Measurements from ENCODE around the genes ZNF821, PMFBP1 and PSMD7.

DNA sequence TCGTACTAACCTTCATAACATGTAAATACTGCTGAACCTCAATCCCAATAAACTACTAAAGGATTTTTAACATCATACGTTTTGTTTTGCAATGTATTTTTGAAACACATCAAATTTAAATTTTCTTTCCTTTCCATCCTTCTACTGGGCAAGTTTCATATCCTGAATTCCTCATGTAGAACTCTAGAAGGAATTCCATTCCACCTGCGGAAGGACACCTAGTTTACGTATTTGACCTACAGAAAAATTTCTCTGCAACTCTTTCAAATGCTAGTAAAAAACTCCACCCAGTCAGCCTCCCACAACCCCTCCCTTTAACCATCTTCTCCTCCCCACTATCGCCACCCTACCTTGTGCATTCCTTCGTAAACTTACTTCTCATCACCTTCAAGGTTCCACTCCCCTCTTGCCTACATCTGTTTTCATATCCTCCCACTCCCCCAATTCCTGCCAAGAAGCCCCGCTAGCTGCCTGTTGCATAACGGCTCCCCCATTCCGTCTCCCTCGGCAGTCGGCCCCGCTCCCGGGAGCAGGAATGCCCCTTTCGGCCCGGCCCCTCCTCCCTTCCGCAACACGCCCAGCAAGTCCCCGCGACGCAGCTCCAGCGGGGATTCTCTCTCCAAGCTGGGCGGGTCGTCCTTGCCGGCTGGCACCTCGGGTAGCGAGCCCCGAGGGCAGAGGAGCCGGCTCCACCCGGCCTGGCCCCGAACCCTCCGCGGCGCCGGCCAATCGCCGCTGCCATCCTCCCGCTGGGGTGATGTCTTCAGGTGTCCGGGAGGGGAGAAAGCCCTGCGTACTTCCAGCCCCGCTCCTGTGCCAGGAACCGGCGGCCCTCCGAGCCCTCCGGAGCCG lies 1.7 kb downstream of the PHLPP2 start:
- RRBS: 3% methylated on average over 15 of the region's 45 CpGs

DNA sequence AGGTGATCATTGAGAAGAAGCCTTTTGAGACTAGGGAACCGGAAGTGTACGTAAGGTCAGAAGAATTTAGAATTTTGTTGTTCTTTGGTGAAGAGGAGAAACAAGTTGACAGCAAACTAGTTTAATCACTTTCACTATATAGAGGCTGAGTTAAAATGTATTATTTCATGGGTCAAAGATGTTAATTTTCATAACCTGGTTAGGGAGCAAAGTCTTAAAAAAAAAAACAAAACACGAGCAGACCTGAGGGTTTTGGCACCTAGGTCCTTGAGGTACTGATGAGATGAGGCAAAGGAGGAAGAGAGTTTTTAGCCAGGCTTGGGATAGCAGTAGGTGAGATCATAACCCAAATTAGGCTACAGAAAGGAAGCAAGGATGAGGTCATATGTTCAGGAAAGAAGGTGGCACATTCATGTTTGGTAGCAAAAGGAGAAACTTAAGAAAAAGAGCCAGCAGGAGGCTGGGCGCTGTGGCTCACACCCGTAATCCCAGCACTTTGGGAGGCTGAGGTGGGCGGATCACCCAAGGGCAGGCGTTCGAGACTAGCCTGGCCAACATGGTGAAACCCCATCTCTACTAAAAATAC lies 2.8 kb downstream of the ATXN1L start:
- RRBS: no CpG with 5 or more reads among the region's 8 CpGs

- RRBS: no CpG with 5 or more reads among the region's 3 CpGs
Measured at GRCh38 chr16:71873289-71873492, 10.8 kb downstream of the ZNF821 start.

DNA sequence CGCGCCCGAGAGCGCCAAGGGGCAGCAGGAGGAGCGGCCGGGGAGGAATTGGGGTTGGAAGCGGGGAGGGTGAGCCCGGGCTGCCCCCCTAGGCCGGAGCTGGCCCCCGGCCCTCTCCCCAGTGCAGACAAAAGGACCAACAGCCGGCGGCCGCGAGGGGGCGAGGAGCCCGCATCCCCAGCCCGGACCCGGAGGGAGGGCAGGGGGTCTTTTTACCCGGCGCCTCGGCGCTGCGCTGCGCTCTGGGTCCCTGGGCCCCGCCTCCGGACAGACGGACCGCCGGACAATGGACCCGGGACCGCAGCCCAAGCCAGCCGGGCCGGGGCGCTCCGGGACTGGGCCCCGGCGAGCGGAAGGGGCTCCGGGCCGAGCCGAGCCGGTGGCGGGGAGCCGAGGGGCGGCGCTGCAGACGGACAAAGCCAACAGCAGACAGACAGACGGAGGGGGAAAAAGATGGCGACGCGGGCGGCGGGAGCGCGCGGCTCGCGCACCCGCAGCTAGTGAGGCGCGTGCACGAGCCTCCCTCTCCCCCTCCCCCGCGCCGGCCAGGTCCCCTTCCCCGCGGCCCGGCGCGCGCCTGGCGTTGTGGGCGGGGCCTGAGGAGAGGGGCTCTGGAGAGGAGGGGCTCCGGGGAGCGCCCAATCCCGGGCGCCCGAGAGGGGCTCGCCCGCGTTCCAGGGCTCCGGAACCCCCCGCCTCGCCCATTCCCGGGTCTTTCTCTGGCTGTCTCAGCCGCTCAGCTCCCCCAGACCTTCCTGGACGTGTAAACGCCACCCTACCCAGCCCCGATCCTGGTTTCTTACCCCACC lies at the start of gene ZNF821:
Gene ZNF821, minus strand, starts transcription at position 491 of the 809 bp plus-strand sequence.
- RRBS: 3% methylated on average over 36 of the region's 89 CpGs

- RRBS: no CpG with 5 or more reads among the region's 7 CpGs
Measured at GRCh38 chr16:72172081-72172828, at the start of gene PMFBP1. TSS of gene PMFBP1 (minus strand) at chr16:72172155.

DNA sequence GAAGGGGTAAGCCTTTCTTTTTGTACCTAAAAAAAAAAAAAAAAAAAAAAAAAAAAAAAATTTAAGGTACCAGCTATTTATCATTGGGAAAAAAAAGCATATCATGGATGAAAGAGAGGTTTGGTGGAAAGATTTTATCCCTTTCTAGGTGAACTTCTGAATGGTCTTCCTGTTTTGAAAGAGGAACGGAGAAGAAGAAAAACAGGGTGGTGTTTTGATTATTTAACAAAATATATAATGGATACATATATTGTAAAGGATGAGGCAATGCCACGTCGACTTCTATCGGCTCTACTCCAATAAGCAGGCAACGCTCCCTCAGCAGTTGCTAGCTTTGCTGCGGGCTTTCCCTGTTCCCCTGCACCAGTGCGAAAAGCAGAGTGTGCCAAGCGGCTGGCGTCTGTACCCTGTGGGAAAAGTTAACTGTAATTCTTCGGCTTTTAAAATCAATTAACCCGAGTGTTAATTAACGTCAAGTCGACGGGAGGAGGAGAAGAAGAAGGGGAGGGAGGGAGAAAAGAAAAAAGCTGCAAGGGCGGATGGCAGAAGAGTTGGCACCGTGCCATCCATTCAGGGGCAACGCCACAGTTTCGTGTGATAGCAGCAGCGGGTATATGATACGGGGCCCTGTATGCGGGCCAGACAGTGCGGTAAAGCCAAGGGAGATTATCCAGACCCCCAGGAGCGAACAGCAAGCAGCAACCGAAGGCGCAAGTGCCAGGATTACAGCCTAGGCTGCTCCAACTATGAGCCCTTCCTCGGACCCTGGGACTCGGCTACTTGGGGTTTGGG lies 253.5 kb upstream of the PMFBP1 start:
- RRBS: no CpG with 5 or more reads among the region's 27 CpGs

GRCh38 chr16:72427163-72428153 lies 255.5 kb upstream of the PMFBP1 start:
- RRBS: no CpG with 5 or more reads among the region's 23 CpGs

DNA sequence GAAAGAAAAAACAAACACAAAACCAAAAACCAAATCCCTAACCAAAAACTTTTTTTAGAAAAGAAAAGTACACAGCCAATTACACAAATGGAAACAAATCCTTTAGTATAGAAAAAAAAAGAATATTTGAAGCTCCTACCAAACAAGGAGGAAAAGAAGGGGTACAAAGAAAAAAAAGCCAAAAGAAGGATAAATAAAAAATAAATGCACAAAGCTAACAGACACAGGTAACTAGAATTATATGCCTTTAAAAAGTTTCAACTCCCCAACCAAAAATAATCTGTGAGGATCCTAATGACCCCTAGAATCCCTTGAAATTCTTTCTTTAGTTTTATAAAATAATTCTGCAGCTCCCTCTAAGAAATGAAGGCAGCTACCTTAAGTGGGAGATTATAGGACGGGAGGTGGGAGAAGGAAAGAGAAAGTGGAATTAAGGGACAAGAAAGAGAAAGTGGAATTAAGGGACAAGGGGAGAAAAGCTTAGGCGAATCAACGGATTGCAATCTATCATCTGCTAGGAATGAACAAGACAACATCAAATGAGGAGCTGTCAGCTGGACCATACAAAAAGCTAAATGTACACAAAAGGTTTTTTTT lies 262.2 kb downstream of the ZFHX3 start:
- RRBS: no CpG with 5 or more reads among the region's 3 CpGs

DNA sequence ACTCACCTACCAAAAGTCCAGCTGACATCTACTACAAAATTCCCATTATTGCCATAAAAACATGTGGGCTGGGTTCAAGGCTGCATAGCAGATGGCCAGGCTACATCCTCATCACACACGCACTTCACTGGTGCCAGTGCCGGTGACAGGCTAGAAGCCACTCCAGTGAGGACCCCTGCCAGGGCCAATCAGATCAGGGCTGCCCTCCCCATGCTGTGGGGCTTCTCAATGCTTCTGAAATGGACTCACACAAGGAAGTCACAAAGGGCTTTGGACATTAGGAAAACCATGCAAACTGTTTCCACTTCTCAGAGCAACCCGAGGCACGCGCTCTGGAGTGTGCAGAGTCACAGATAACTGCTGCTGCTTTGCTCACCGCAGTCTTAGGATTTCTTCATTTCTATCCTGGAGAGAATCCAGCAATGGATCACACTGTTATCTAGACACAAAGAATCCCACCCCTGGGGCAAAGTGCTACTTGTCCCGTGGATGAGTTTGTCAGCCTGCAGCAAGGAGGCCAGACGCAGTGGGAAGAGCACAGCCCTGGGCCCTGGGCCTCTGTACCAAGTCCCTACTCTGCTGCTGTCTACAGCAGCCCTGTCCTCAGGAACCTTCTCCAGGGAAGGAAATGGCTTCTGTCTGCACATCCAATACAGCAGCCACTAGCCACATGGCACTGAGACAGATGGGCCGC lies 169.6 kb downstream of the ZFHX3 start:
- RRBS: no CpG with 5 or more reads among the region's 9 CpGs

DNA sequence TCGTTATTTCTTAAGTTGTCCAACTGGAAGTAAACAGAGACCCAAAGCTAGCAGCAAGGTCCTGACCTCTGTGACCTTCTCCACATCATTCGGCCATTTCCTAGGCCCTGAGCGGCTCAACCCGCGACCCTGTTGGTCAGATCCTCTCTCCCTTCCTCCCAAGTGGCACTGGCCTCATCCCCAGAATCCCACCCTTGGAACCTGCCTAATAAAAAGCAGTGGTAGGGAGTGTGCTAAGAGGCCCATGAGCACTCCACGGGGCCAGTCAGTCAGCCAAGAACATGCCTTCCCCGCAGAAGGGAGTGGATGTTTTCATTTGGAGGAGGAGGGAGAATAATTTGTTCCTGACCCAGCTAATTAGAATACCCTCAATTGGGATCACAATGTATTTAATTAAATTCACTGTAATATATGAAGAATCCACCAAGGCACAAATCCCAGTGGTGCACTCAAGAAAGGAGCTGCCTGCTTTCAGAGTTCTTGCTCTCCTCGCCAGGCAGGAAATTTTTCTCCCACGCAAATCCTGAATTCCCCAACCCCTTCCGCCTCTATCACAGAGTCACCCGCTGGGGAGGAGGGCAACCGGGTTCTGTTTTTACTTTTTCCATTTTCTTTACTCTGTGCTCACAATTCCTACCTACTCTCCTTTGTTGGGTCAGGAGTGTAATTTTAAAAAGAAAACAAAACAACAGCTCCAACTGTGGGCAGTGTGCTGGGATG lies 153.5 kb downstream of the ZFHX3 start:
- RRBS: 50% methylated on average over 1 of the region's 12 CpGs

DNA sequence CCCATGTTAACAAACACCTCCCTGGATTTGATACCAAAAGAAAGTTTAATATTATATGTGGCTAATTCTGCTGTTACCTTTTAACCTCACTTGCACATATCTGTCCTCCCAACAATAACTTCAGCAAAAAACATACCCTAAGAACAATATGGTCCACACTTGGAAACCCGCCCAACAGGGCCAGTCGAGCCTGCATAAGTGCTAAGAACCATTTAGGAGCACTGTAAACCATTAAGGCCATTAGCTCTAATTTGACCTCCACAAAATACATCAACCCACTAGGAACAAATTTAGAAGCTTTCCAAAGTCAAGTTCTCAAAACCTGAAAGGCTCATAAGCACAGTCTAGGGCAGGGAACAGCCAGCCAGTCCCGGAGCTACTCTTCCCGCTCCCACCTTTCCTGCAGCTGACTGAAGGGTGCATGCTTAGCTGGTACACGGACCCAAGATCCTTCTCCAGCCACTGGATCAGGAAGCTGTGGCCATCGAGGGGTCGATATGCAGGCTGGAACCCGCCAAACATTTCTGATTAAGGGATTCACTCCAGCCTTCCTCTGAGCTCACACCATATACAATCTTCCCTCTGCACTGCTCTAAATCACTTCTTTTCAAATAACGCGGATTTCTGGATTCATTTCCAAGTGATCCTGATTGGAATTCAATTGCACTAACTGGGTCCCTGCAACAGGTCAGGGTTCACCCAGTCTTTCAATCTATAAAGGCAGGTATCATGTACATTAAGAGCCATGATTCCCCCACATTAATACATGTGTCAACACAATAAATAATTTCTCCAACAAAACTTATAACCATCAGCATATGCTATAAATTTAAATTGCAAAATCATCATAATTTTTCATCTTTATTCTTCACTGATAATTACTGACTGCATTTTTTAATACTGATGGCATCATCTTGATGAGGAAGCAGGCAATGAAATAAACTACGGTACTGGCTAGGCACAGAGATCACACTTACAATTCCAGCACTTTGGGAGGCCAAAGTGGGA lies 59.7 kb downstream of the ZFHX3 start:
- RRBS: no CpG with 5 or more reads among the region's 11 CpGs

- RRBS: no CpG with 5 or more reads among the region's 6 CpGs
Measured at GRCh38 chr16:72996327-72996975, 51.5 kb downstream of the ZFHX3 start.

GRCh38 chr16:73054974-73055402 lies 7.1 kb upstream of the ZFHX3 start:
- RRBS: 0% methylated on average over 1 of the region's 5 CpGs

DNA sequence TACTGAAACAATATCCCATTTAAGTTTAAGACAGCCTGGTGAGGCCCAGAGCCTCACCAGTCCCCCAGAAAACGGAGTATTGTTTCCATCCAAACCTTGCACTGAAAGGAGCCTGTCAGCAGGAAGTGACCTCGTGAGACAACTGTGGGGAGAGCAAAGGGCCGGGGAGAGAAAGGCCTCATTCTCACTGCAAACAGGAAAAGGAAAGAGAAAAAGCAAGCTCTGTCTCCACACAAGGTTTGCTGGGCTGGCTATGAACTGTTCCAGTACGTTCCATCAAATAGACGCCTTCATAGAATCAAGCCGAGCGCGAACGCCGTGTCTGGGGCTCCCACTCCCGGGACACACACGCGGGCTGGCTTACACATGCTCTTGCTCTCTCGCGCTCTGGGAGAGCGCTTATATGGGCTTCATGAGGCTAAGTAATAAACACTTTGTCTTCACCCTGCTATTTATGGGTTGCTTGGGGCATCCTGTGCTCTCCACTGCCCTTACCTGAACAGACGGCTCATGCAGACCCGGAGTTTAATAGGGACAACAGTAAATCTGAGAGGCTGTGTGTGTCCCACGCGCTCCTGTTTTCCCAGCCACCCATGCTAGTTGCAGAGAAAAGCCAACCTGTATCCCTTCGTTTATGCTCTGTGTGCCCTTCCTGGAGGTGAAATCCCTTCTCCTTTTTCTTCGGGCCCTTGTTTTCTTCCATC lies 44.6 kb upstream of the ZFHX3 start:
- RRBS: no CpG with 5 or more reads among the region's 22 CpGs

DNA sequence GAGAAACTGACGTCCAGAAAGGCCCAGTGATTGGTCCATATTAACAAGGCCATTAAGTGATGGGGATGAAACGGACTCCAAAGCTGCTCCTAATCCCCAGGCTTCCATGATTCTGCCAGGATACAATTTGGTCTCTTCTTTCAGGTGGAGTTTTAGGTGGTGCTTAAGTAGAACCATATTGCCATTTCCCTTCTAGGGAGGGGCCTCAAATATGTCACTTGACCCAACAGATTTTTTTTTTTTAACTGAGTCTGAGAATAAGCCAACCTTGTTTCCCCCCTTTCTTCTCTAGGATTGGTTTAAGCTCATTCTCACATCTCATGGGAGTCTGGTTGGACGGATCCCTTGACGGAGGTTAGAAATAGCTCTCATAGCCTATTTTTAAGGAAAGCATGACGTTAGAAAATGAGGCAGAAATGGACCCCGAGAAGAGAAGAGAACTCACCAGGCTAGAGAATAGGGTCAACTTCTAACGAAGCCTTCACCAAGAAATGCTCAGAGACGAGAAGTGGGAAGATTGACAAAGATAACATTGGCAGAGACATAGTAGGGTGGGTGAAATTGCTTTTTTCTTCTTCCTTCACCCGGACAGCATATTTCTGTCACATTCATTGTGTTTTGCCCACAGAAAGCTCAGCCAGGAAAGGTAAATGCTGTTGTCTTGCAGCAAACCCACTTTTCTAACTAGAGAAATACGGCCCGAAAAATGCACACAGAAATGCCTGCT lies 95.1 kb upstream of the ZFHX3 start:
- RRBS: no CpG with 5 or more reads among the region's 11 CpGs

GRCh38 chr16:73166794-73167529 lies 119.0 kb upstream of the ZFHX3 start:
- RRBS: no CpG with 5 or more reads among the region's 5 CpGs

- RRBS: no CpG with 5 or more reads among the region's 12 CpGs
Measured at GRCh38 chr16:73889210-73889710, 407.4 kb upstream of the PSMD7 start.

DNA sequence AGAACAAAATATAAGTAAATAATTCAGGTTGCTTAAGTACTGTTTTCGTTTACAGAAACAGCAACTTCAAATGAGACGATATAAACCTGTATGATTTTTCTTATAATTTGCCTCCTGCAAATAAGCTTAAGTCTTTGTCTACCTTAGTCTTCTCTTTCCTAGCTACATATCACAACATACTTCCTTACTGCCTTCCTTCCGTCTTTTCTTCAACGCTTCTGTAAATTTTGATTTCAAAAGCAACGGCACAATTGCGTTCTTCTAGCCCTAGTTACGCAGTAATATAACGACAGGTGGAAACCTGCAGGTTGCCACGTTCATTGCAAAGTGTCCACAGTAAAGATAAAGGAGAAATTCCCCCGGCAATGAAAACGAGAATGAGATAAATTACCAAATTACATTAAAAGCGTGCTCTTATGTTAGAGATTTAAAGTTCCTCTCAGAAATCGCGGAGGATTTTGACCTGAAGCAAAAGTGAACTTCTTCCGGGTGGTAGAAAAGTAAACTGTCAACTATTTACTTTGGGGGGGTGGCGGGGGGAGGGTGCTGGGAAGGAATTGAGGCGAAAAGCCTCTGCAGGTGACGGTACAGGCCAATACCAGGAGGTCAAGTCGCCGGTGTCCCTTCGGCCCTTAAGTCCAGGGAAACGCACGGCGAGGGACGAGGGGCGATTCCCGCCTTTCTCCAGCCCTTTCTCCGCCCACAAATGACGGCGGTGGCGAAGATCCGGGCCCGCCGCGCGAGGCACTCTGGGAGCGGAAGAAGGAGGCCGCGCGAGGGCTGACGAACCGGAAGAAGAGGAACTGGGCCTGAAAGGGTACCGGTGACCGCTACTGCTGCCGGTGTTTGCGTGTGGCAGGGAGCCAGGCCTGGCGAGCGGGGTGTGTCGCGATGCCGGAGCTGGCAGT lies at the start of gene PSMD7:
Gene PSMD7, plus strand, starts transcription at position 791 of the 908 bp plus-strand sequence.
- RRBS: 2% methylated on average over 21 of the region's 51 CpGs

DNA sequence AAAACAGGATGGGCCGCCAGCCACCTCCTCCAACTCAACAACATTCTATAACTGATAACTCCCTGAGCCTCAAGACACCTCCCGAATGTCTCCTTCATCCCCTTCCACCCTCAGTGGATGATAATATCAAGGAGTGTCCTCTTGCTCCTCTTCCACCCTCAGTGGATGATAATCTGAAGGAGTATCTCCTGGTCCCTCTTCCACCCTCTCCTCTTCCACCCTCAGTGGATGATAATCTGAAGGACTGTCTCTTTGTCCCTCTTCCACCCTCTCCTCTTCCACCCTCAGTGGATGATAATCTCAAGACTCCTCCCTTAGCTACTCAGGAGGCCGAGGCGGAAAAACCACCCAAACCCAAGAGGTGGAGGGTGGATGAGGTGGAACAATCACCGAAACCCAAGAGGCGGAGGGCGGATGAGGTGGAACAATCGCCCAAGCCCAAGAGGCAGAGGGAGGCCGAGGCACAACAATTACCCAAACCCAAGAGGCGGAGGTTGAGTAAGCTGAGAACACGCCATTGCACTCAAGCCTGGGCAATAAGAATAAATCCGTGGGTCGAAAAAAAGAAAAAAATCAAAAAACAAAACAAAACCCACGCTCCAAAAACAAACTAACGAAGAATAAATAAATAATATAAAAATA lies 15.5 kb downstream of the NPIPB15 start:
- RRBS: no CpG with 5 or more reads among the region's 15 CpGs

GRCh38 chr16:74451702-74453005 lies 30.9 kb upstream of the CLEC18B start:
- RRBS: 62% methylated on average over 3 of the region's 23 CpGs